CD14-positive monocyte (primary cell): ENCODE measurements around the genes CD1D, OR10X1, OR6N2, AIM2, KCNJ10 and IGSF8.

DNA sequence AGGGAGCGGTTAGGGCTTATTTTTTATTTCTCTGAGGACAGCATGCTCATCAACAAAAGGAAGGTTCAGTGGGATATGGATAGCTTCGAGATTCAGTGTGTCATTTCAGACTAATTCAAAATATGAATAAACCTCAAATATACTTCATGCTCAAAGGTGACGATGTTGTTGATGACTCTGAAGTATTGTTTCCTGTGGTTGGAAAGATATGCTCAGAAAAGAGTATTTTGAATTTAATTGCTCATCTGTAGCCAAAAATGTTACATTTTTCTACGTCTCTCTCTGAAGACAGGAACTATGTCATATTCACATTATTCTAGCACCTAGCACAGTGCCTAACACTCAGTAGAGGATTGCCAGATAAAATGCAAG is 1.8 kb upstream of the FCRL3 start:
- CAGE, long polyA plus RNA = no peak

DNA sequence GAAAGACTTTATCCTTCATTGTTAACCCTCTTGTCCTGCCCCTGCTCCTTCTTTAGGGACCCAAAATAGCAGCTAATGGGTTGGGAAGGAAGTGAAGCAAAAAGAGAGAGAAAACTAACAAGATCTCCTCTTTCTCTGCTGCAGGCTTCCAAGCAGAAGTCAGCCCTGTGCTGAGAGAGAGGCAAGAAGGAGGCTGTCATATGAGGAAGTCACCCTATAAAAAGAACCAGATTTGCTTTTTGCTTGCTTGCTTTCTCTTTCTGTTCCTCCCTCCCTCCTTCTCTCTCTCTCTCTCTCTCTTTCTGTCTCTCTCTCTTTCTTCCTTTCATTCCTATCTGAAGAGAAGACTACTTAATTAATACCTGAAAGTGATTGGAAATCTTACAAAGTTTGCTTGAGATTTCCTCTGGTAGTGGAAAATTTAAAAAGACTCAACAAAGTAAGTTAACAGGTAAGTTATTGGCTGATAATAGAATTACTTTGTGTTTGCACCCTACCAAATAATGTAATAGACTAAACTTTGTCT is 7.9 kb upstream of the CD5L start:
- CAGE, long polyA plus RNA = no peak

GRCh38 chr1:158180569-158181649 is at the start of gene CD1D:
Gene CD1D (plus strand): TSS chr1:158180895.
- CAGE, long polyA plus RNA = start-site peak on the plus strand at chr1:158180835-158181544, 2,062 and 2,335 reads in 2 replicates

GRCh38 chr1:158579849-158580349 is at the start of gene OR10X1:
Gene OR10X1 (minus strand): TSS chr1:158579899.
- CAGE, long polyA plus RNA = no peak

- CAGE, long polyA plus RNA = no peak
Observed at GRCh38 chr1:158686019-158686452, 479 bp downstream of the SPTA1 start.

GRCh38 chr1:158780954-158781504 is at the start of gene OR6N2:
Gene OR6N2 (minus strand): TSS chr1:158781204.
- CAGE, long polyA plus RNA = no peak

GRCh38 chr1:159058403-159059223 is 18.0 kb downstream of the AIM2 start:
- CAGE, long polyA plus RNA = no peak

DNA sequence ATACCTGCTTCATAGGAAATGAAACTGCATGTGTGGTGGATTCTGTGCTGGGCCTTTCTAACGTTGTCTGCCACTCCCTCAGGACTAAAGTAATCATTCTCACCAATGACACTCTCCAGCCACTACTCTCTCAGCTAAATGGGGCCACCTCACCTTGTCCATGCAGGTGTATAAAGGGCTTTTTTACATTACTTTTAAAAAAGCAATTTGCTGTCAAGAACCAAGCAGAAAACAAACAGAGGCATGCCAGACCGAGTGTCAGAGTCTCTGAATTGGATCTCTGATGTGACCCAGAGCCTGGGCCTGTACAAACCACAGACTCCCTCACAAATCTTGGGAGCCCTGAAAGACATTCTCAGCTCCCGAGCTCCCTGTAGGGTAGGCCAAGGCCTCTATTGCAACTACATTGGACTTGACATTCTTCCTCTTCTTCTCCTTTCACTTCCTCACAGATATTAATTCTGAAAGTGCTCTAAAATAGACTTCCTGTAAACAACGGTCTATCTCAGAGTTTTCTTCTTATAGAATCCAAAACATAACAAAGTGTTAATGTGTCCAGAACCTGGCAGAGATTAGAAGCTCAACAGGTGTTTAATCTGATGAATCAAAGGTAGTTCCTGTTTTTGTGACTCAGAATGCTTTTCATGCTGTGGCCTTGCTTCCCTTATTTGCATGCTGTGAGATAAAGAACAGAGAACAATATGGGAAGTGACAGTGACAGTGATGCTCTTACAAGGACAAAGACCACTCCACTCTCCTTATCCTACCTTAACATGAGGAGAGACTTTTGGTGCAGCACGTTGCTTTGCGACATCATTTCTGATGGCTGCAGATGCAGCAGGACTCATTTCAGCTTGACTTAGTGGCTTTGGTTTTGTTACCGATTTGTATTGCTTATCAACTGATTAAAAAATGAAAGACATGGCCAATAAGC is 8.5 kb downstream of the AIM2 start:
- CAGE, long polyA plus RNA = no peak

DNA sequence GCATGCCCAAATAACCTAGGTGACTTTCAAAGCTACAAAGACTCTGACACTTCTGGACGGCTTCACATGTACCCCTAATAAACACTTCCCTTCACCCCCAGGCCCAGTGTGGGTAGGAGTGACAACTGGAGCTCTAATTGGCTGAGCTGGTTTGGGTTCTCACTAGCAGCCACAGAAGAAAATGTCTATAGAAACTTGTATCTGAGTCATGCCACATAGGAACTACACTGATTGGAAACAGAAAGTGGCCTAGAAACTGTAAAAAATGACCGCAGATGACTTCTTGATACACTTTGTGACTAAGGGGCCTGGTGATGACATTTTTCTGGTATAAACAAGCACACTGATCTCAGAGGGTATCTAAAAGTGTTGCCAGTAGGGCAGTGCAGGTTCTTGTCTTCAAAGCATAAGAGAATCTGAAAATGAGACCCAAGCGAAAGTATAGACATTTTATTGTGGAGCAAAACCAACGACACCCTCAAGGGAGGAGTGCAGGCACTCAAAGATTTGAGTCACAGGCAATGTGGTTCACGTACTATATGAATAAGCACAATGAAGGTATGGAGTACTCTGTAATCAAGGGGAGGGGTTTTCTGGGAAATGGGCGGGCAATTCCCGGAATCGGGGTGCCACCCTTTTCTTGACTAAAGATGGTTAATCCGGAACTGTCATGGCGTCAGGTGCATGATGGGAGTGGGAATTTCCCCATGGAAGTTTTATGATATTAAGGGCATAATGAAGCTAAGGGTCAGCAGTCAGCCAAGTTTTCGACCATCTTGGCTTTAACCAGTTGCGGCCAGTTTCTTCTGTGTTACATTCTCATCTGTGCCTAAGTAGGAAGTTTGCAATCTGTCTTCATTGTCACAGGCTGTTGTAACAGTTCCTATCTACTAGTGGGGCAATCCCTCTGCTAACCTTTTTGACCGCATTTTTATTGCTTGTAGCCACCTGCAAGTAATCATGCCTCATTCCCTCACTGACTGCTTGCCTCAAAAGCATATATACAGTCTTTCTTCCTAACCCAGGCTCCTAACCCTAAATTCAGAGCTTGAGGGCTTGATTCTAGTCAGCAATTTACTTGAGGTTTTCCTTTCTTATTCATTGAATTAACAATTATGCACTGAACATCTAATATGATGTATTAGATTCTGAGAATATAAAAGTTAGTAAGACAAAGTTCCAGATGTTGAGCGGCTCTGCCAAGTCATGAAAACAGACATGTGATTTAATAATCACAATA is at the start of gene AIM2:
TSS of gene AIM2 (minus strand) at position 54 of the 1,240 bp plus-strand sequence.
- CAGE, long polyA plus RNA = no peak

DNA sequence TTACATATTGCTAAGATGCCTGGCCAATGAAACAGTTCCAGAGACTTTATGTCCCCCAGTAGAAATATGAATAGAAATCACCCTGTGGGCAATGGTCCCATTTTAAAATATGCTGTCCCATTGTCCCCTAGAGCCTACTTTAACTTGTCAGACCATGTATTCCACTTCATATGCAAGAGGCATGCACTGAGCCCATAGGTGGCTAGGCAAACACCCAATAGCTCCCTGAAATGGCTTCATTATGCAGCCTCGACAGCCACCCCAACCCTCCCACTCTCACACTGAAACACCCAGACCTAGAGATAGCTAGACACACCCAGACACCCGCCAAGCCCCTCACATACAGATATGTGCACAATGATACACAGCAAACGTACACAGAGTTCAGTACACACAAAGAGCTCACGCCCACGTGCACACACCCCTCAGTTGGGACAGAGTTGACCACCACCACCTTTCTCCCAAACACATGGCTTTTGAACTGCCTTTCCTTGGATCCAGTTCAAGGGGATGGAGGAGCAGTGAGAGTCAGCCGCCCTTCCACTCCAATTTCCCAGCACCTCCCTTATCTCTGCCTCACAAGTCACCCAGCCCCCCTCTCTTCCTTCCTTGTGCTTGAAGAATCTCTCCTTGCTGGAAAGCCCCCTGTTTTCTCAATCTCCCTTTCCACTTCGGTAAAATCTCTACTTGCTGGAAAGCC is 564 bp upstream of the ACKR1 start:
- CAGE, long polyA plus RNA = no peak

- CAGE, long polyA plus RNA = no peak
Observed at GRCh38 chr1:159589482-159590256, 2.0 kb downstream of the APCS start.

DNA sequence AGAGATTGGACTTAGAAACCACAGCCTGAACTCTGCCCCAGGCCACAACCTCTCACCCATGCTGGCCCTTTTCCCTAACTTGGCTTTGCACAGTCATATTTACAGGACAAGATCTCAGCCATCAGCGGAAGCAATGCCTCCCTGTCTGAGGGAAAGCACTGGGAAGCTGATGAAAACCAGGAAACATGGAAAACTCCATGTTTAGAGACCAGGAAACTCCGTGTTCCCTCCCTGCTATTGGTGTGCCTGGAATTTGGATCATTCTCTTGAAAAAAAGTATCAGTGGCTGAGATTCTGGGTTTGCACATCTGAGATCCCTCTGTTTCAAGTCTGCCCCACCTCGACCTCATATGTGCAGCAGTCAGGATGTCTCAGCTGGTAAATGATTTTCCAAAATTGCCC is 8.7 kb downstream of the CRP start:
- CAGE, long polyA plus RNA = no peak

- CAGE, long polyA plus RNA = no peak
Observed at GRCh38 chr1:159779446-159780104, 1.2 kb upstream of the DUSP23 start.

DNA sequence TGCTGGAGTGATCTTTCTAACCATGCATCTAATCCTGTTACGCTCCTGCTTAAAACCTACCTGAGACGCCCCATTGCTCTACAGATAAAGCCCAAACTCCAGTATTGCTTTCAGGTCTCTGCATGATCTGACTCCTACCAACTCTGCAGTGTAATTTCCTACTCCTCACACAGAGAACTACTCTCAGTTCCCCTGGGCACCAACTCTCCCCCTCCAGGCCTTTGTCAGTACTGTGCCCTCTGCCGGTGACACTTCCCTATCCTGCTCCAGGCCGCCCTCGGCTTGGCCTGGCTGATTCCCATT is 2.5 kb downstream of the SLAMF8 start:
- CAGE, long polyA plus RNA = no peak

DNA sequence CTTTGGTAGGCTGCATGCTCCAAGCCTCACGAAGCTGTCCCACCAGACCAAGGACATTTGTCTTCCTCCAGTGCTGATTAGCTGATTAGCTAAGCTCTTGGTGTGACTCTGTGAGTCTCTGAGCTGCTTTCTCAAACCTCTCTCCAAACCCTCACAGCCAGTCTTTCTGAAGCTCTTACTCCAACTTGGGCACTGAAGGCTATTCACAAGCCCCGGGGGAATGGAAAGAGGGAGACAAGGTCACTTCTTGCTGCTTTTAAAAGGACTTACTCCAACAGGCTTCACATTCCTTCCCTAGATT is 897 bp upstream of the CFAP45 start:
- CAGE, long polyA plus RNA = no peak

GRCh38 chr1:160069980-160070768 is at the start of gene KCNJ10:
Gene KCNJ10 (minus strand): TSS chr1:160070160.
- CAGE, long polyA plus RNA = no peak

DNA sequence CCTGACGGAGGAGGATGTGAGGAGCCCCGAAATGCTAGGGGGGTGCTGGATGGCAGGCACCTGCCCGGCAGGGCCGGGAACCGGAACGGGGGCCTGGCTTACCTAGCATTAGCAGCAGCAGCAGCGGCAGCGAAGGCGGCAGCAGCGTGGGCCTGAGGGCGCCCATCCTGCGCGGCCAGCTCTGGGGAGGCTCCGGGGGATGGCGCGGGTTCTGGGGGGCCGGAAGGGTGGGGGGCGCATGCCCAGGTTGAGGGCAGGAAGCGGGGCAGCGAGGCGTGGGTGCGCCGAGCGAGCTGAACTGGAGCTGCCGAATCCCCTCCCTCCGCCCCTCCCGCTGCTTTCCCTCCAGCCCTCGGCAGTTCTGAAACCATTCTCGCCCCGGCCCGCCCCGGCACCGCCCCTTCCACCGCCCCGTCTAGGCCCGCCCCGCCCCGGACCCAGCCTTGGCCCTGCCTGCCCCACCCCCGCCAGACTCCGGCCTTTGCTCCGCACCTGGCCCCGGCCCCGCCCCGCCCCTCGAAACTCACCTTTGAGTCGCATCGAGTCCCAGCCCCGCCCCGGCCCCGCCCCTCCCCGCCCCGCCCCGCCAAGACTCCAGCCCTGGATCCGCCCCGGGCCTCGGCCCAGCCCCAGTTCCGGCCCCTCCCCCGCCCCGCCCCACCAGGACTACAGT is at the start of gene IGSF8:
TSS of gene IGSF8 (minus strand) at position 313 of the 673 bp plus-strand sequence.
- CAGE, long polyA plus RNA = no peak

- CAGE, long polyA plus RNA = no peak
Observed at GRCh38 chr1:160116124-160117253, 930 bp downstream of the ATP1A2 start.

DNA sequence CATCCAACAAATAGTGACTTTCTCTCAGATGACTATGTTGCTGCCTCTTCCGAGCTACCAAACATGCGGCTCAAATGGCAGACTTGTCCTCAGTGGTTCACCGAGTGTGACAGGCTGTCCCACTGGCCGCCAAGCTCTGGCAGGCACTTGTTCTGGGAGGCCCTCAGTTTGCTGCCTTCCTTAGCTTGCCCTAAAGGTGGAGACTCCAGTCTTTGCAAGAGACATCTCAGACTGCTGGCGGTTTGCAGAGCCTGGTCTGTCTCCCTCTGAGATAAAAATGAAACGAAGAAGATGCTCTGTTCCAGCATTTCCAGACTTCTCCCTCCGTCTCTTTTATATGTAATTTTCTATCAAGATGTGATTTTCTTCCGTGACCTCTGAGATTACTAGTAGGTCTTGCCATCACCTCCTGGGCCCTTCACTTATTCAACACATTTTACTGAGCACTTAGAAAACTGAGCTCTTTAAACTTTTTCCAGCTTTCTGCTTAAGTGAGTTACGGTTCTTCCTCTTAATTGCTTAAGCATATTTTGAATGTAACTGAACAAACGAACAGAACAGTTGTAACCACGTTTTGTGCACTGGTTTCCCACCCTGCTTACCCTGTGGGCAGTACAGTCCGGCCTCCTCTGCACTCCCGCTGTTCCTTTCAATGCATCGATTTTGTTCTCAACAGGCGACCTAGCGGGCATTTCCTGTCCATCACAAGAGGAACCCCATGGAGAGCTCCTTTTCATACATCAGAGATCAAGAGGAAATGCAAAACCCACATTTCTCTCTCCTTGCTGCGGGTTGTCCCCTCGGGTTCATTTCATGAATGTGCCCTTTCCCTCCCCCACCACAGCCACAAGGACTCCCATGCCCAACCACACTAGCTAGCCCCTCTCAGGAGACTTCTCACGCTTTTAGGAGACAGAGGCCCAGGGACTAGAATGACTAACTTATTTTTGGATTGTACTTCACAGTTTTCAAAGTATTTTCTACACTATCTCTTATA is 17.9 kb downstream of the ATP1A4 start:
- CAGE, long polyA plus RNA = no peak

DNA sequence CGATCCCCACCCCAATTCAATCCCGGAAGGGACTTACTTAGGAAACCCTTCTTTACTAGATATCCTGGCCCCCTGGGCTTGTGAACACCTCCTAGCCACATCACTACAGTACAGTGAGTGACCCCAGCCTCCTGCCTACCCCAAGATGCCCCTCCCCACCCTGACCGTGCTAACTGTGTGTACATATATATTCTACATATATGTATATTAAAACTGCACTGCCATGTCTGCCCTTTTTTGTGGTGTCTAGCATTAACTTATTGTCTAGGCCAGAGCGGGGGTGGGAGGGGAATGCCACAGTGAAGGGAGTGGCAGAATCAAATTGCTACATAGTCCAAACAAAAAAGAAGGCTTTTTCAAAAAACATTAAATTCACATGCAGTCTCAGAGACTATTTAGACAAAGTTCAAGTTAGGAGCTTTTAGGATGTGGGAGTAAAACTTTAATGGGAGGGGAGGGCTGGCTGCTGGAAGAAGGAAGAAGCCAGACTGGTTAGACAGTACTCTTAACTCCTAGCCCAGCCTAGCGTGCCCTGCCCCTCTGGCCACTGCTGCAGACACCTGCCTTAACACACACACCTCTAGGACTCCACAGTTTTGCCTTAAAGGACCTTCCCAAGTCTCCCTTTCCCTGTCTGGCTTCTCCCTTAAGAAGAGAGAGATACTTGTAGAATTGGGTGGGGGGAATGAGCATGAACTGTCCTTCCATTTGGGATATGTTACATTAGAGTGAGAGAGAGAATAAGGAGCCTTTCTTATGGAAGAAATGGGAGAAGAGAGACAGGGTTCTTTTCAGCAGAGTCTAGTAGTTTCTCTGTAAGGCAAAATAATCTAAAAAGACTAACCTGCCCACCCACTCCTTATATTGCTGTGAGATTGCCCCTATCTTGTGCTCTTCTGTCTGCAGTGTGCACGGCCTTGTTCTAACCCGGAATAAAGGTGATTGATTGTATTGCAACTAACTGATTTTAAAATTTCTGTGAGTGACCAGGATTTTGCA is 9.5 kb downstream of the PEA15 start:
- CAGE, long polyA plus RNA = no peak